Choroid plexus epithelial cell (primary cell): Measurements from ENCODE around the gene TMC7.

DNA sequence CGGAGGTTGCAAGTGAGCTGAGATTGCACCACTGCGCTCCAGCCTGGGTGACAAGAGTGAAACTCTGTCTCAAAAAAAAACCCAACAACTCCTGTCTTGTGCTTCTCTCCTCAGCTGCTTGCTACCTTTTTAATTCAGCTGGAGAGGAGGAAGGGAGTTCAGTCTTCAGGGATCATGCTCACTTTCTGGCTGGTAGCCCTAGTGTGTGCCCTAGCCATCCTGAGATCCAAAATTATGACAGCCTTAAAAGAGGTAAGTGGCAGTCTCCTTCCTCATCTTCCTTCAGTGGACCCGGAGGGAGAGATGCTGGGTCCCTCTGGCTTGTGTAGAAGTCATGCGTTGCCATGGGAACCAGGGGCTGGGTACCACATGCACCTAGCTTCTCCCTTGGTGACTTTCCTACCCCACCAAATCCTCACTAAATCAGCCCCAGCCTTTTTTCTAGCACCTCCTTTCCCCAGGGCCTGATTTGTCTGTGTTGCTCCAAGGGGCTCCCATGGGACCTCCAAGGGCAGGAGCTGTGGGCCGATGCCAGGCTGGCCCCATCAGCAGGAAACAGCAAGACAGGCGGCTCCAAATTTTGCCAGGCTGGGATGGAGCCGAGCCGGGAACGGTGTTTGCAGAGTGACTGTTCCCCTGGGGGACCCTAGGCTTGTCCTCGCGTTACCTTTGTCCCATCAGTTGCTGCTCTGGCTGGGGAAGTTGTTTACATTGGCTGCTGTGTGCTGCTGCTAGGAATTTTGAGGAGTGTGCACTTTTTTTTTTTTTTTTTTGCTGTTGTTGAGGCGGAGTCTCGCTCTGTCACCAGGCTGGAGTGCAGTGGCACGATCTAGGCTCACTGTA is 65.2 kb downstream of the ABCC1 start:
- RRBS = no CpG with 5 or more reads among the region's 14 CpGs

DNA sequence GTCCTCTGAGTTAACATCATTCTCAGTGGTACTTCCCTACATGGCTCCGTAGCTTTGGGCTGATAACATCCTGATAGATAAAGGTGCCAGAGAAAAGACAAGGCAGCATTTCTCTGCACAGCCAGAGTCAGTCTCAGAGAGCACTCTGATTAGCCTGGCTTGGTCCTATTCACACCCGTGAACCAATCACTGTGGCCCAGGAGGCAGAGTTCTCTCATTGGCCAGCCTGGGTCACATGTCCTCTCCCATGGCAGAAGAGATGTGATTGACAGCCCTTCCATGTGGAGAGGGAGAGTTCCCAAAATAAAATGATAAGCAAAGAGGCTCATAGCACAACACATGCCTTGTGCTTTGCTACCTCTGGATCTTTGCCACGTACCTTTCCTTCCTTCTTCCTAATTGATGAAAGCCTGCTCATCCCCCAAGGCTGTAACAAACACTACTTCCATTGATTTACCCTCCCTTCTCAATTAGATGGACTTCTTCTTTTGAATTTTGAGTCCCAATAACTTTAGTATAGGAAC is 99.8 kb downstream of the ABCC1 start:
- RRBS = no CpG with 5 or more reads among the region's 3 CpGs

- RRBS = no CpG with 5 or more reads among the region's 2 CpGs
These were observed 114.3 kb downstream of the ABCC1 start for GRCh38 chr16:16063634-16064123.

- RRBS = no CpG with 5 or more reads among the region's 11 CpGs
These were observed 98.7 kb downstream of the ABCC6 start for GRCh38 chr16:16124487-16125138.

GRCh38 chr16:16940467-16940748 is 530.4 kb downstream of the XYLT1 start:
- RRBS = no CpG with 5 or more reads among the region's 6 CpGs

DNA sequence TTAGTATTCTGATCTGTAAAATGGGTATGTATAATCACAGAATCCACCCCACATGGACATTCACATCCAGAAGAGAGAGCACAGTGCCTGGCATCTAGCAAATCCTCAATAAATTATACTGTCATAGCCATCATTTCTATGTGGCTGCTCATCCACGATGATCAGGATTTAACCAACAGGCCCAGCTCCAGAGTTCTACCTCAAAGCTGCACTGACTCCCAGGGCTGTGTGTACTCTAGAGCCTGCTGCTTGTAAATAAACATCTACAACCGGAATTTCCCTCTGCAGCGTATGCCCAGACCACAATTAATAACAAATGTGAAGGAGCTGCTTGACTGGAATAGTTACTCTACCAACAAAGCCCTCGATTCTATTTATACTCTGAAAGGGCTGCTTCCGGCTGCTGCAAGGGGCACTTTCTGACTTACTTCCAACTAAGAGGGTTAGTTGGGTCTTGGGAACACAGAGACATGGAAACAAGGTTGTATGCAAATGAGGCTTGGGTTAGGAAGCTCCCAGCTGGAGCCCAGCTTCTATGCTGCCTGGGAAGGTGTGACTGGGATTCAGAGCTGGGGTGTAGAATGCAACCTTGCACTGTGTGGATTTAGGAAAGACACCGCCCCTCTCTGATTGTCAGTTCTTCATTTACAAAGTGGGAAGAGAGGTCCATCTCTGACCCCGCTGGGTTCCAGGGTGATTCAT is 265.1 kb downstream of the XYLT1 start:
- RRBS = no CpG with 5 or more reads among the region's 7 CpGs

DNA sequence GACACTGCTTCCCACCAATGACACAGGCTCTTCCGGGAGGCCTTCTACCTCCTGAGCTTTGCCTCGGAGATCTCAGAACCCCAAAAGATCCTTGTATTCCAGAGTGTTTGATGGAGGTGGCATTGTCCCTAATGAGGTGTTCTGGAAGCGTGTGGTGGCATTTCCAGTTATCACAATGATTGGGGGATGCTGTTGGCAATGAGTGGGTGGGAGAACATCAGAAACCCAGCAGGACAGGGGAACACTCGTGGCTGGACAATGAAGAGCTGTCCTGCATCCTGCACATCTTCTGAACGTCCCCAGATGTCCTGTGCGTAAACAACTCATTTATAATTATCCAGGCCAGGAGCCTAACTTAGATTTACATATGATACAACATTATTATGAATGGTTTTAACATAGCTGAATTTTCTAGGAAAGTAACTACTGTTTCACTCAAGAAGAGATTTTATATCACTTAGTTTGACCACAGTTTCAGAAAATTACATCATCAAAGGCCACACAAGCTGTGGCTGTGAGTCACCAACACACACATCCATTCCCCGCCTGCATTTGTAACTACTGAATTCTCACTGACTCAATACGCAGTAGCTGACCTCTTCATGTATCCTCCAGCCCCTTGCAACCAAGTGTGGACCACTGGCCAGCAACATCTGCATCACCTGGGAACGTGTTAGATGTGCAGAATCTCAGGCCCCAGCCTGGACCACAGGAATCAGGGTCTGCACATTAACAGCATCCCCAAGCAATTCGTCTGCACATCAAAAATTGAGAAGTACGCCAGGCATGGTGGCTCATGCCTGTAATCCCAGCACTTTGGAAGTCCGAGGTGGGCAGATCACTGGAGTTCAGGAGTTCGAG is 197.7 kb downstream of the XYLT1 start:
- RRBS = 93% methylated on average over 1 of the region's 13 CpGs

DNA sequence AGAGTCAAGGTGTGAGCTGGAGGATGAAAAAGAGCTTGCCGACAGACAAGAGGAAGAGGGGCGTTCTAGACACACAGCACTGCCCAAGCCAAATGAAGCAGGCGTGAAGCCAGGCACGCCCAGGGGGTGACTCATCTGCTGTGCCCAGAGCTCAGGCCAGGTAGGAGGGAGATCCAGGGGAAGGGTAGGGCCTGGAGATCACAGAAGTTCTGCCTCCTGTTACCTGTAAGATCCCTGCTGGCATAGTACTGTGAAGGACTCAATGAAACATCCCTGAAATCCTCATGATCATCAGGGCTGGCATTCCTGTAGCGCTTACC is 158.7 kb downstream of the XYLT1 start:
- RRBS = no CpG with 5 or more reads among the region's 5 CpGs

DNA sequence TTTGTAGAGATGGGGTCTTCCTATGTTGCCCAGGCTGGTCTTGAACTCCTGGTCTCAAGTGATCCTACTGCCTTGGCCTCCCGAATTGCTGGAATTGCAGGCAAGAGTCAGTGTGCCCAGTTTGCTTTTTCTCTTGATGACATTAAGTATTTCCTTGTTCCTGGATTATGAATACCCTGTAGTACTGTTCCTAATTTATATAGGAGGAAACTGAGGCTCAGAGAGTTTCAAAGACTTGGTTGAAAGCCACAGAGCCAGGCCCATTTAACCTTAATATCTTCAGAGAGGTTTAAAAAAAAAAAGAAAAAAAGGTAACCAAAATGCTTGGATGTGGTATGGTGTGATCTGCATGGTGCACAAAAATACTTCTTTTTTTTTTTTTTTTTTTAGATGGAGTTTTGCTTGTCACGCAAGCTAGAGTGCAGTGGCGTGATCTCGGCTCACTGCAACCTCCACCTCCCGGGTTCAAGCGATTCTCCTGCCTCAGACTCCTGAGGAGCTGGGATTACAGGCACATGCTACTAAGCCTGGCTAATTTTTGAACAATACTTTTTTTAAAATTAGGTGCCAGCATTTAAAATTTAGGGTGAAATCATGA is 101.9 kb downstream of the XYLT1 start:
- RRBS = no CpG with 5 or more reads among the region's 6 CpGs

DNA sequence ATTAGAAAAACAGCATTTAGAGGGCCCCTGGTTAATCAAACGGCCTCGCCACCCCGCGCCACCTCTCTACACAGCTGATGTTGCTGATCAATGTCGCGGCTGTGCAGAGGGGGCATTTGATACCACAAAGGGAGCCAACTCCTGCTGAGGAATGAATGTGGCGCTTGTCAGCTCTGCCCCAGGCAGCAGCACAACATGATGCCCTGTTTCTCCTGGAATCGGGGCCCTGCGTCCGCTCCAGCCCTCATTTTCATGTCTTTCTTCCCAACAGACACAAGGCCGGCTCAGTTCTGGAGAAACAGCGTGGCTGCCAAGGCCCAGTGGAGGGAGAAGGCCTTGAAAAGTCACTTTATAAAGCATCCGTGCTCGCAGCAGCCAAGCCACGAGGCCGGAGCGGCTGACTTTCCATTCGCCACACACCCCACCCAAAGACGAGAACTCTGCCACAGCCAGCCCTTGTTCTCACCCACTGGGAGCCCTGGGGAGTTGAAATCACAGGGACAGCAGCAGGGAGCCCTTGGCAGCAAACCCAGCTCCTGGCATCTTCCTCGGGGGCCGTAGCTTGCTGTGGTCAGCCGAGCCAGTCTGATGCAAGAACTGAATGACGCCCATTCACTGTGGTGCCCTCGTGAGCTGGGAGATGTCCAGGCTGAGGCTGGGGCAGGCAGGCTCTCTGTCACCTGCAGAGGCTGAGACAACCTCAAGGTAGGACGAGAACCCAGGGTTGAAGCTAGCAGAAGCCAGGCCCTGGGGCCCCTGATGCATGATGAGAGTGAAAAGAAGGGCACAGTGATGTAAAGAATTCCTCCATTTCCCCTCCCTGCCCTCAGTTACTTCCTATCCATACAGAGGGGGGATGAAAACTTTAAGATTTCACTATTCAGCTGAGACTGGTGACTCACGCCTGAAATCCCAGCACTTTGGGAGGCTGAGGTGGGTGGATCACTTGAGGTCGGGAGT is 65.5 kb downstream of the XYLT1 start:
- RRBS = no CpG with 5 or more reads among the region's 27 CpGs

GRCh38 chr16:17459507-17460805 is 10.8 kb downstream of the XYLT1 start:
- RRBS = no CpG with 5 or more reads among the region's 21 CpGs

GRCh38 chr16:17591141-17591663 is 120.4 kb upstream of the XYLT1 start:
- RRBS = no CpG with 5 or more reads among the region's 7 CpGs

GRCh38 chr16:18538459-18539073 is 23.3 kb downstream of the NOMO2 start:
- RRBS = no CpG with 5 or more reads among the region's 15 CpGs

DNA sequence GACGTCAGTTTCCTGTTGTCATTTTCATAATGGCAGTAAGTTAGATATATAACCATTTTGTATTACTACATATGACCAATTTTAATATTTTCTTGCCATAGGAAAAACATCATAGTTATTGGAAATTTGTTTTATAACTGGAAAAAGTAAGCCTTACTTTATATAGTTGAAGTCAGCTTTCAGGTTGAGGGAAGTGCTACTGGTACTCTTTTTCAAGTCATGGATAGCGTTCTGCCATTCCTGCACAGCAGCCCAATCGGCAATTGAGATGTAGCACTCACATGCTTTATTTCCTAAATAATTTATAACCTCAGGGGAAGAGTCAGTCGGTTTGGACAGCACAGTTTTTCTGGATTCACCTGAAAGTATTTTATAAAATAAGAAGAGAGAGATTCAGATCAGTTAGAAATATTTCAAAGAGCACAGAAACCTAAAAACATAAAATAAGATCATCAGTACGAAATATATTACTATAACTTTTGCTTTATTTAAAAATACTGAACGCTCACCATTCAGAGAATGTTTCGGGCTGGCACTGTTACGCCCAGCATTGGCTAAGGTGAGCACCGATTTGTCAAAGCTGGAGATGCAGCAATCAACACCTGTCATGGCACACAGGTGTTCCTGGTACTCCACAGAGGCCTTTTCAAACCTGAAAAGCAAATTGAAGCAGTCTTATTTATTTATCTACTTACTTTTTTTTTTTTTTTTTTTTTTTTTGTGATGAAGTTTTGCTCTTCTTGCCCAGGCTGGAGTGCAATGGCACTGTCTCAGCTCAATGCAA is 62.3 kb upstream of the ARL6IP1 start:
- RRBS = no CpG with 5 or more reads among the region's 9 CpGs

- RRBS = no CpG with 5 or more reads among the region's 31 CpGs
These were observed 295 bp upstream of the SMG1 start for GRCh38 chr16:18926503-18926902.

DNA sequence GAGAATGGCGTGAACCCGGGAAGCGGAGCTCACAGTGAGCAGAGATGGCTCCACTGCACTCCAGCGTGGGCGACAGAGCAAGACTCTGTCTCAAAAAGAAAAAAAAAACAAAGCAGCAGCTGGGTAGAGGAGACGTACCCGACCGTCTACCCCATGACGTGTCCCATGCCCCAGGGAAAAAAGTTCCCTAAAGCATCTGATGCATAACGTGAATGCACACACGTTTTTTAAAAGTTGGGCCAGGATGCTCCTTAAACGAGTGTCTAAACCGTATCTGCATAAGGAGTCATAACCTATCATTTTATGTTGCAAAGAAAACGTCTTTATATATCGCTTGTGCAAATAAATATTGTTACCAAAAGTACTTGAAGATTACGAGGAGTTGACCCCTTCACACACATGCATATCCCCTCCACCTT is 1.5 kb upstream of the SMG1 start:
- RRBS = no CpG with 5 or more reads among the region's 16 CpGs

DNA sequence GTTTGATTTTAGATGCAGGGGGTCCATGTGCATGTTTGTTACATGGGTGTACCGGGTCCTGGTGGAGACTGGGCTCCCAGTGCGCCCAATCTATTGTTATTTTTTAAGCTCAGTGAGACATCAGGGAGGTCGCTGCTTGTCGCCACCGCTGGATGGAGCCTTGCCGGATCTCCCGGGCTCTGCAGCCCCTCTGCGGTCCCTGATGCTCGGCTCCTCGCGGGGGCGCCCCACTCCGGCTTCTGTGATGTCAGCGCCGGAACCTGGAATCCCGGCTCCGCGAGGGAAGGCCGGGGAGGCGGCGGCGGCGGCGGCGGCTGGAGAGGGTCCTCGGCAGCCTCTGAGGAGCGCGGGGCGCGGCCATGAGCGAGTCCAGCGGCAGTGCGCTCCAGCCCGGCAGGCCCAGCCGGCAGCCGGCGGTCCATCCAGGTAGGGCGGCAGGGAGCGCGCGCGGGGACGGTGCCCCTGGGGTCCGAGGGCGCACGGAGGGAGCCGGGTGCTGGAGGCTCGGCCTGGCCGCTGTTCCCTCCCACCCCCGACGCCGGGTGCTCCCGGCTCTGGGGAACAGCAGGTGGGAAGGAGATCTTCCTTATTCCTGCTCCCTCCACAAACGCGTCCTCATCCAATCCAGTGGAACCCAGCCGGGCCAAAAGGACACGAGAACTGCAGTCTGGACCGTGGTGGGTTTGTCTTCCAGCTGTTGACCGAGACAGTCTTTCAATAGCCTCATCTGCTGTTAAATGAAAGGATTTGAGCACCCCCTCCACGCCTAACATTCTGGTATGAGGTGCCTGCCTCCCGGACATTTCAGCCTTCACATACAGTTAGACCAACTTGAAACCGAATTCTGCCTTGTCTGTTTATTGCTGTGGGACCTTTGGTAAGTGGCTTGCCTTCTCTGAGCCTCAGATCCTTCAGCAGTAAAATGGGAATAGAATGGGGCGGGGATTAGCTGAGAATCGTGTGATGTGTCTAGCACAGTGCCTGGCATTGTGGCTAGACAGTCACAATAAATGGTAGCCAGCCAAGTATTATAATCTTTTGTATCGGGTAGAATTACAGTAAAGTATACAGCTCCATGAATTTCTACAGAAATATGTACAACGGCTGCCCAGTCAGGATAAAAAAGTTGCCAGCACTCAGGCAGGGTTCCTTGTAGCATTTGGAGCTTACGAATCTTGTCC is at the start of gene TMC7:
Gene TMC7 (plus strand): TSS at position 230 of the 1,181 bp plus-strand sequence.
- RRBS = 1% methylated on average over 38 of the region's 67 CpGs

- RRBS = no CpG with 5 or more reads among the region's 2 CpGs
These were observed 25.4 kb upstream of the TMC5 start for GRCh38 chr16:19392224-19392833.

- RRBS = no CpG with 5 or more reads among the region's 26 CpGs
These were observed 507 bp downstream of the VPS35L start for GRCh38 chr16:19555832-19556588.

DNA sequence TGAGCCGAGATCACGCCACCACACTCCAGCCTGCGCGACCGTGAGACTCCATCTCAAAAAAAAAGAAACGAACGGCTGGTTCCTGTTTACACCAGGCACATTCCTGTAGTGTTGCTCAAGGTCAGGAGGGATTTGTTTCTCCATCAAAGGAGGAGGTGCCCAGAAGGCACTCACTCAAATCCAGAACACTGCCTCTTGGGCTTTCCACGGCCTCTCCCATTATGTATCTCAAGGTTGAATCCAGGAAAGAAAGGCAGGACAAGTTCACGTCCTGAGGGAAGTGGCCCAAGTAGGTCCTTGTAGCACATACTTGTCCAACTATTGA is 13.5 kb downstream of the KNOP1 start:
- RRBS = no CpG with 5 or more reads among the region's 9 CpGs